Gastroesophageal sphincter (tissue), 4 donors: Measurements from ENCODE around the gene C5orf58.

GRCh38 chr5:168165203-168166106, 126.0 kb upstream of the WWC1 start:
- PRO-cap, result no peak
- RAMPAGE, long total RNA, 4 experiments, result no peak in any of the 4 experiments

GRCh38 chr5:168292289-168292718, 859 bp downstream of the WWC1 start:
- PRO-cap, result no peak
- RAMPAGE, long total RNA, 4 experiments, result no peak in any of the 4 experiments

DNA sequence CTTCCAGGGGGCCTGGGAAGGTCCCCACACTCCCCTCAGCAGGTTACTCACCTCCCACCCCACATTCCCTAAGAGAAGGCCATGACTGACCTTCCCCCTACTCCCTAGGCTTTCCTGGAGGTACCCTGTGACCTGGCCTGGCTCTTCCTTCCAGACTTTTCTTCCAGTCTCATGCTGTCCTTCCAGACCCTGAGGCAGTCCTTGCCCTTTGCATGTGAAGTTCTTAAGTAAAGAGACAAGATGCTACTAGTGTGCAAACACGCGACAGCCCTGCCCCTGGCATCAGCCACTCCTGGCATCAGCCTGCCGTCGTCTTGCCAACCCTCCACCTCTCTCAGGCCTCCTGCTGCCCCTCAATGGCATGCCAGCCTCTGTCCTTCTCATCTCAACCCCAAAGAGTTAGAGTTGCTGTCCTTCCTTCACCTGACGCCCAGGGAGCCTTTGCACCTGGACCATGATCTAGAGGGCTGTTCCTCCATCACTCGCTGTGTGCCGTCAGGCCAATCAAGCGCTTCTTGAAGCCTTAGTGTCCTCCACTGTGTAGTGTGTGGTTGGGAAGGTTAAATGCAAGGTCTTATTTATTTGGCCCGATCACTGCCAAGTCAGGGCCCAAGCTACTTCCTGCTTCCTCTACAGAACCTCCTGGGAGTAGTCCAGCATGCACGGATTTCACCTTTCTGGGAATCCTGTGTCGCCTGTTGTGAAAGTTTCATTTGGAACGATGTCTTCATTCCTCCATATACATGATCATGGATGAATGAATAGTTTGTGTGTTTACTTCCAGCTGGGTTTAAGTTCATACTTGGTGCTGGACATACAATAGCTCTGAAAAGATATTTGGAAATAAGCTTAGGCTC, 62.0 kb downstream of the WWC1 start:
- PRO-cap, result no peak
- RAMPAGE, long total RNA, 4 experiments, result no peak in any of the 4 experiments

- PRO-cap, result no peak
- RAMPAGE, long total RNA, 4 experiments, result no peak in any of the 4 experiments
Observed at GRCh38 chr5:168401736-168402582, 84.3 kb upstream of the RARS1 start.

DNA sequence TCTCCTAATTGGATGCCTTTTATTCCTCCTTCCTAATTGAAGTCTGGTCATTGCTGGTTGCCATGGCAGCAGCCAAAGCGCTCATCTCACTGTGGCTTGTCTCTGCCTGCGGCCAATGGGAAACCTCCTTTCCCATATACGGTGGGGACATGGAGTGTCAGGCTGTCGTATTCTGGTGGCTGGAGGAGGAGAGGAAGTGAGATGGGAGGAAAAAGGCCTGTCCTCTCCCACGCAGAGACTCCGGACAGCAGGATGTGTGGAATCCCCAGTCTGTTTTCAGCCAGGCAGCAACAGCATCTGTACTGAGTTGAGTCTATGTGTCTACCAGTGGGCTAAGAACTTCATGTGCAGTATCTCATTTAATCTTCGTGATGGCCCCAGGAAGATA, 52.1 kb upstream of the RARS1 start:
- PRO-cap, result no peak
- RAMPAGE, long total RNA, 4 experiments, result no peak in any of the 4 experiments

- PRO-cap, result no peak
- RAMPAGE, long total RNA, 4 experiments, result no peak in any of the 4 experiments
Observed at GRCh38 chr5:168883168-168883658, 304.0 kb upstream of the PANK3 start.

GRCh38 chr5:169299156-169300372, 1.4 kb downstream of the SLIT3 start:
- PRO-cap, result bidirectional peak, plus-strand start at chr5:169299386, minus-strand start at chr5:169299312; bidirectional peak, plus-strand start at chr5:169299809, minus-strand start at chr5:169299635; bidirectional peak, plus-strand start at chr5:169300018, minus-strand start at chr5:169299989
- RAMPAGE, long total RNA, 4 experiments, result no peak in any of the 4 experiments

- PRO-cap, result no peak
- RAMPAGE, long total RNA, 4 experiments, result no peak in any of the 4 experiments
Observed at GRCh38 chr5:170151019-170151814, 45.5 kb downstream of the FOXI1 start.

DNA sequence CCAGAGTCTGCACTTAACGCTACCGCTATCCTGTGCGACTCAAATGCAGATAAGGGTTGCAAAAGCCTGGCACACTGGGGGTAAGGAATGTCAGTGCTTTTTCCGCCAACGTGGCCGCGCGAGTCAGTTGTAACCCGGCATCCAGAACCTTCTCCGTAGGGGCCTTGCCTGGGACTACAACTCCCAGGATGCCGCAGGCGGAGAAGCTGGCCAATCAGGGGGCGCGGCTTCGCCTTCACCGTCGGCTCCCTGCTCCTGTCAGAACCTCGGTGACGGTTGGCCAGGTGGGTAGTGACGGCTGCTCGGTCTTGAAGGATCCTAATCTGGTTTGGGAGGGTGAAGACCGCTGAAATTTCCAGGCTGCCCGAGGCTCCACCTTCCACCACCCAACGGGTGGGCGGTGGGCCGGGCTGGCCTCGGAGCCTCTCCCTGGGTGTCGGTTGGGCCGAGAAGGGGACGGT, at the start of gene C5orf58:
Gene C5orf58 (plus strand): TSS at position 262 of the 461 bp plus-strand sequence.
- PRO-cap, result no peak
- RAMPAGE, long total RNA, 4 experiments, result no peak in any of the 4 experiments

GRCh38 chr5:170266758-170267935, 30.4 kb downstream of the LCP2 start:
- PRO-cap, result no peak
- RAMPAGE, long total RNA, 4 experiments, result start-site peak on the minus strand in 2 of 4 experiments, at chr5:170266839-170267472 at its widest, 5 to 12 reads per replicate

DNA sequence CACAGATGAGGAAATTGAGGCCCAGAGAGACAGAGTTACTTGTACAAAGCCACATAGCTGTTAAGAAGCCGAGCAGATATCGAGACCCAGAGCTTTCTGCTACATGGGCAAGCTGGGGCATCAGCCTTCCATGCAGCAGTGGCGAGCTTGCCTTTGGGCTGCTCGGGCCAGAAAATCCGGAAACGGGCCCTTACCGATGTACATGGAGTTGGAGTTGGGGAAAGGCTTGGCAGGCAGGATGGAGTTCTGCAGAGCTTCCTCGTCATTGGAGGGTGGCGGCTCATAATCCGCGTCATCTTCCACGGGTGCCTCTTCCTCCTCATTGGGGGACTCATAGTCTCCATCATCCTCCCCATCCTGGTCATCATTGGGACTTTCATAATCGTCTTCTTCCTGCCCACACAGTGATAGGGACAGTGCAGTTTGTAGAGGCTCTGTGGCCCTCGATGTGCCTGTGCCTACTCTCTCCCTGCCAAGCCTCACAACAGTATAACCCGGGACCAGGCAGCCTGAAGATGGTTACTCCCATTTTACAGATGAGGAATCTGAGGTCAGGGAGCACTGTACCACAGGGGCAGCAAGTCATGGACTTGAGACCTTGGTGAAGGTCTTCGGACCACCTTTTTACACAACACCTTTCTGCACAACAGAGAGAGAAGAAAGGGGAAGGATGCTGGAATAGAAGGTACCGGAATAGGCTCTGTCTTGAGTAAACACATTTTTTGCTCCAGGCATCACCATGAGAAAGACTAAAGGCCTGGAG, 26.9 kb downstream of the LCP2 start:
- PRO-cap, result no peak
- RAMPAGE, long total RNA, 4 experiments, result no peak in any of the 4 experiments

DNA sequence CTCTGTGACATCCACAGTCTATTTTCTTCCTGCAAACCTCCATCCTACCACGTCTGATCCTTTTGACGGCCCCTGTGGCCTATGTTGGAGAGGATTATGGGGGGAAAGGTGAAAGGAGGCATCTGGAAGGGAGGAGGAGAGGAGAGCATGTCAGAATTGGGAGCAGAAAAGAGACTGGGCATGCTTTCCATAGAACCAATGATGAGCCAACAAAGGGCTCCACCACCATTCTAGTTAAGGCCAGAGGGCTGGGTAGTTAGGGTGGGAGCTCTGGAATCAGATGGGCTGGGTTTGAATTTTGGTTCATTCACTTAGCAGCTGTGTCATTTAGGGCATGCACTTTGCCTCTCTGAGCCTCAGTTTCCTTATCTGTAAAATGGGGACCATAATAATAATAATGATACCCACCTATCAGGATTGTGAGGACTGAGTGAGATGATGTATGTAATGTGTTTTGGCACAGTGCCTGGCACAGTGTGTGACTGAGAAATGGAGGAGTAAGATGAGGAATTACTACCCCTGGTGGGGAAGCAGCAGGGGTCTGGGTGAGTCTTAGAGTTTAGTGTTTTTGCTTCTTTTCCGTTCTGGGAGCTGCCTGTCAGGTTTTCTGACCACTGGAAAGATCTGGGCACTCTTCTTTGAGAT, 8.7 kb downstream of the LCP2 start:
- PRO-cap, result no peak
- RAMPAGE, long total RNA, 4 experiments, result no peak in any of the 4 experiments

GRCh38 chr5:170331584-170332818, 34.4 kb upstream of the LCP2 start:
- PRO-cap, result no peak
- RAMPAGE, long total RNA, 4 experiments, result no peak in any of the 4 experiments

- PRO-cap, result no peak
- RAMPAGE, long total RNA, 4 experiments, result no peak in any of the 4 experiments
Observed at GRCh38 chr5:170336286-170336688, 38.7 kb upstream of the LCP2 start.

GRCh38 chr5:170353006-170353950, 35.9 kb downstream of the KCNMB1 start:
- PRO-cap, result no peak
- RAMPAGE, long total RNA, 4 experiments, result no peak in any of the 4 experiments

GRCh38 chr5:170388408-170388816, 755 bp downstream of the KCNMB1 start:
- PRO-cap, result unidirectional peak, plus-strand start at chr5:170388554; bidirectional peak, plus-strand start at chr5:170388659, minus-strand start at chr5:170388590
- RAMPAGE, long total RNA, 4 experiments, result no peak in any of the 4 experiments

- PRO-cap, result unidirectional peak, minus-strand start at chr5:170390932
- RAMPAGE, long total RNA, 4 experiments, result no peak in any of the 4 experiments
Observed at GRCh38 chr5:170390687-170391172, 1.6 kb upstream of the KCNMB1 start.

DNA sequence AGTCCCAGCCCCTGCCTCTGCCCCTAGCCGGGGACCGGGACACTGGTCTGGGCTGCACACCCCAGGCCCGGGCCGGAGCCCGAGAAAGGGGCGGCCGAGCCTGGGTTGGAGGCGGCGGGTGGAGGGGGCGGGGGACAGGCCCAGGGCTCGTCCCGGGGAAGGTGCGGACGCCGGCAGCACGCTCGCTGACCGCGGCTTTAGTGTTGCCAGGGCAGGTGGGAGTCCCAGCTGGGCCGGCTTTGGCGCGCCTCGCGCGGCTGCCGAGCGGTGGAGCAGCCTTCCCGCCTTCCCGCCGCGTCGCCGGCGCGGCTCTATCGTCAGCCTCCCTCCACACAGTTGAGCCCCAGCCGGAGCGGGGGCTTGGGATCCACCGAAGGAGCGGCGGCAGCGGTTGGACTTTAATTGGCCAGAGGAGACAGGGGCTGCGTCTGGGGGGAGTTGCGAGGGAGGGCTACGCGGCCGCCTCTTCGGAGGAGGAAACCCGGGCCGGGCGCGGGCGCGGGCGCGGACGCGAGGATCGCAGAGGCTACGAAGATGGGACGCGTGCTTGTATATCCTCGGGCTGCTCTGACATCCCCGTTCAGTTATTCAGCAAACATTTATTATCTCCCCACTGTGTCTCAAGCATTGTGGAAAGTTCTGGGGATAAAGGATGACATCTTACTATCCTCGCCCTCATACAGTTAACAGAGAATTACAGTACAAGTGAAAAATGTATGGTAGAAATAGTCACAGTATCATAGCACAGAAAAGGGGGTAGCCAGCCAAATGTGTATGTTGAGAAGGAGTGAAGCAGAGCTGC, 557 bp downstream of the RANBP17 start:
- PRO-cap, result unidirectional peak, minus-strand start at position 202 of the sequence
- RAMPAGE, long total RNA, 4 experiments, result no peak in any of the 4 experiments

GRCh38 chr5:171089812-171090070, 219.3 kb upstream of the TLX3 start:
- PRO-cap, result no peak
- RAMPAGE, long total RNA, 4 experiments, result no peak in any of the 4 experiments

- PRO-cap, result no peak
- RAMPAGE, long total RNA, 4 experiments, result no peak in any of the 4 experiments
Observed at GRCh38 chr5:171311042-171311471, 2.0 kb downstream of the TLX3 start.